ENCODE measurements around a stretch of chr15.

- PRO-cap, result no peak
Measured at GRCh38 chr15:91965802-91966517, 112.5 kb downstream of the SLCO3A1 start.

DNA sequence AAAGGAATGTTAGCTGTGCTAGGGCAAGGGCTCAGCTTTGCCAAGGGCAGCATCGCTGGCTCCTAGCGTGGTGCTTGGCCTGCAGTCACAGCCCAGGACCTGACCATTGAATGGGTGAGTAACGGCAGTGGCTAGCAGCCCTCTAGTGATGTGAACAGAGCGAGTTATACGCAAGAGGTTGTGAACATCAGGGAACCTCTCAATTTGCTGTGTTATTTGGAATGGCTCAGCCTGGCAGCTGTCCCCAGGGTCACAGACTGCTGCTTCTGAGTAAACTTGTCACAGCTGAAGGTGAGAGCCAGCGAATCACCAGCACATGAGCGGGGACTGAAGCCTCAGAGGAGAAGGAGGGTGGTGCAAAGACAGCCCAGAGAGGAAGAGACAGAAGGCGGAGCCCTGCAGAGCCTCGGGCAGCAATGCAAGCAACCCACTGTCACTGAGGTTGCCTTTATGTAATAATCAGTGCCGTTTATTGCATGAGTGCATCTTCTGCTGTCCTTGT is 158.2 kb downstream of the SLCO3A1 start:
- PRO-cap, result no peak

- PRO-cap, result no peak
Measured at GRCh38 chr15:92088630-92089018, 235.1 kb downstream of the SLCO3A1 start.

DNA sequence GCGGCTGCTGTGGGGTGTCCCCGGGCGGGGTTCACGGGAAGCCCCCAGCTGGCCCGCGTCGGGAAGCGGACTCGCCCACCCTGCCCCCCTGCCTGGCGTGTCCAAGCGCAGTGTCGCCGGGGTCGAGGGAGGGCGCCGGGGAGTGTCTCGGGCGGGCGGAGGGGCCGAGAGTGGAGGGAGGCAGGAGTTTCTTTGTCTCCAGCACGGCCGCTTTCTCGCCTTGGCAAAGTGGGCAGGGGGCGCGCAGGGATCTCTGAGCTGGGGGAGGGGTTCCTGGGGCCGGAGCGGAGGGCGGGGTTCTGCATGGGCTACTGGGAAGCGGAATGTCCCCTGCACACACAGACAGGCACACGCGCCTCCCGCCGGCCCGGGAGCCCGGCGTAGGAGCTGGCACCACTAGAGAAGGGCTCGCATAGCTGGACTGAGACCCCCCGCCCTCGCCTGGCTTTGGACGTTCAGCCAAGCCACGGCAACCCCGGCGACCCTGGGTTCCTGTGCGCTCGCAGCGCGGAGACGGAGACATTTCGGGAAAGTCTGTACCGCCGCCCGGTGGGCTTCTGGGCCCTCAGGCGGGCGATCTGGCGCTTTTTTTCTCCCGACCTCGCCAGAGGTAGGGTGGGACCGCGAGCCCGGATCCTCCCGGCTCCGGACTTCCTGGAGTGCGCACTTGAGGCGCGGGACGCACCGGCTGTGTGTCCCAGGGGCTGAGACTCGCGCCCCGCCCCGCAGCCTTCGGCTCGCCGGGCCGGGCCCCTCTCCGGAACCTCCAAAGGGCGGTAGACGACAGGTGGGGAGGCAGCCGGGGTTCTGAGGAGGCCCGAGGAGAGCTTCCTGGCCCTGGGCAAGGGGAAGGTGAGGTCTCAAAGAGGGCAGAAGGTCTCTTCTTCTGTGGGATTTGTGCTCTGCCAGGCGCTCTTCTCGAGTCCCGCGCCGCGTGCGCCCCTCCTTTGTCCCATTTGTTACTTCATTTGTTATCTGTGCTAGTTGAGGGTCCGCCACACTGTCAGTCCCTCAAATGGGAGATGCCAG is 986 bp downstream of the ST8SIA2 start:
- PRO-cap, result no peak

DNA sequence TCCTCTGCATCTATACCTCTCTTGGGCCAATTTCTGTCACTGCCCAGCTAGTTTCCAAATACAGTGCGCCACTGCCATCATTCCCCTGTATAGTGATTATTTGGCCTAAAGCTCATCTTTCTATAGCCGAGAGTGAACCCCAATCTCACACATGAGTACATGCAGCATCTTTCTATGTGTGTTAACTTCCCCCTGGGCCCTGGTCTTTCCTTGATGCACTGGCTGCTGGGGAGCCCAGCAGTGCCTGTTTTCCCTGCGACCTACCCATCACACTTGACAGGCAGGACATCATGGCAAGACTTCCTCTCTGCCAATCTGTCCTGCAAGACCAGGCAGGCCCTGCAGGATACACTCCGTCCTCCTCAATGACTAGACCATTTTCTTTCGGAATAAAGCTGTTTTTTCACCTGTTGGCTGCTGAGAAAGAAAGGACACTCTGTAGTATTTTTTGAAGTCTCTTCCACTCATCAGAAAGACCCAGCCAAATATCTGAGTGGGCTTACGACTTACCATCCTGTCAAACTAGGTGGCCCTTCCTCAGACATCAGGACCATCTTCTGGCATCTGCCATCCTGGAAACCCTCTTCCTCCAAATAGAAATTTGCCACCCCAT is 47.5 kb downstream of the FAM174B start:
- PRO-cap, result no peak

DNA sequence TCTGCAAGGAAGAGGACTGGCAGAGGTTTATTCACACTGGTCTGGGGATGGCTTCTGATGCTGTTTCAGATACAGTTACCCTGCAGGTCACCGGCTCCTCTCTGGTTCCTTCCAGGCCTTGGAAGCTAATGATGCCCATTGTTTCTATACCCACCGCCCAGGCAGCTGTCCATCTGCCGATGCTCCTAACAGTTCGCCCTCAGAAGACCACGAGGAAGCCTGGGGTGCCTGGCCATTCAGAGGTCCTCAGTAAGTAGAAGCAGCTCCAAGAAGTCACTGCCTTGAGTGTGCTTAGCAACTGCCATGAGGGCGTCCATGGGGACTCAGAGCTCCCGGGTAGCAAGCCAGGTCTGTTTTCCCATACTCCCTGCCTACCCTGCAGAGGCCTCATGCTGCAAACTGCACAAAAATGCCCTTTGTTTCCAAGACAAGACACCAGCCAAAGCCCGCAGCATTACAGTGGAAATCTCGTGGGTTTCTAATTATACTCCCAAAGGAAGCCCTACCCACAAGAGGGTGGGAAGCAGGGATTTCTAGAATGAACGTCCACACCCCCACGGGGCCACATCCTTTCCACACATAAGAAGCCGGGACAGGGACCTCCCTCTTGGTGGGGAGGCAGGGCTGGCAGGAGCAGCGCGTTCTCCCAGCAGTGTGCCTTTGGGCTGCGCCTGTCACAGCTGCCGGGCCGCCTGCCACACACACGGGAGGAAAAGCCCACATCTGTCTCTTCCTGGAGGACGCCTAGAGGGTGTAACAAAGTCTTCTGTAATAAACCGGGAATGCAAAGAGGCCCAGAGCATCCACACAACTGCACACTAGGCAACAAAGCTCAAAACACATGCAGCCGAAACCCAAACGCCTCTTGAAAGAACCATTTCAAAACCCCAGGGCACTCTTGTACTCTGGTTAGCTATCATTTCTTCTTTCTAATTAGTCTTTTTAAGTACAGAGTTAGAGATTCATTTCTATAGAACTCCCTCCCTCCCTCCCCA is 31.1 kb downstream of the FAM174B start:
- PRO-cap, result no peak

DNA sequence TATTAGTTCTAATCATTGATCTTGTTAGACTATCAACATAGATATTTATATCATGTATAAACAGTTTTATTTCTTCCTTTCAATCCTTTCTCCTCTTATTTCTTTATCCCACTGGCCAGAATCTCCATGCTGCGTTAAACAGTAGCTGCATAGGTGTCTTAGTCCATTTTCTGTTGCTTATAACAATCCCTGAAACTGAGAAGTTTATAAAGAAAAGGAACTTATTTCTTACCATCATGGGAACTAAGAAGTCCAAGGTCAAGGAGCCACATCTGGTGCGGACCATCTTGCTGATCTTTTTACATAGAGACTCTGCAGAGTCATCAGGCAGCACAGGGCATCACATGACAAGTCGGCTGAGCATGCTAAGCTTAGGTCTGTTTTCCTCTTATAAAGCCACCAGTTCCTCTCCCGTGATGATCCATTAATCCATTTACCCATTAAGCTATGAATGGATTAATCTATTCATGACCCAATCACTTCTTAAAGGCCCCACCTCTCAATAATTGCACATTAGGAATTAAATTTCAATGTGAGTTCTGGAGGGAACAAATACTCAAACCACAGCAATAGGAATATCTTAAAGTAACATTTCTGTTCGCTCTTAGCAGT is 22.4 kb upstream of the FAM174B start:
- PRO-cap, result no peak

GRCh38 chr15:92832817-92833574 is 67.1 kb upstream of the CHD2 start:
- PRO-cap, result no peak

DNA sequence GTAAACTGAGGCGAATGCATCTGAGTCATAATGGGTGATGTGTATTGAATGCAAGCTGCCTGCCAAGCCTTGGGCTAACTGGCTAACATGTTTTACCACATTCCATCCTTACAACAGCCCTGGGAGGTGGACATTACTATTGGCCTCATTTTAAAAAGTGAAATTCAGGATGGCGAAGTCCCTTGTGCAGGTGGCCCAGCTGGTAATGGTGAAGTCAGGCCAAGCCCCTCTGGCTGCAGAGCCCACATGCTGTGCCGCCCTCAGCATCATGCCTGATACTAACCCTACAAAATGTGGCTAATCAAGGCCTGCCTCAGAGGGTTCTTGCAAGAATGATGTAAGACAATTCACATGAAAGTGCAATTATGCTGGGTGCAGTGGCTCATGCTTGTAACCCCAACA is 59.9 kb upstream of the CHD2 start:
- PRO-cap, result no peak

DNA sequence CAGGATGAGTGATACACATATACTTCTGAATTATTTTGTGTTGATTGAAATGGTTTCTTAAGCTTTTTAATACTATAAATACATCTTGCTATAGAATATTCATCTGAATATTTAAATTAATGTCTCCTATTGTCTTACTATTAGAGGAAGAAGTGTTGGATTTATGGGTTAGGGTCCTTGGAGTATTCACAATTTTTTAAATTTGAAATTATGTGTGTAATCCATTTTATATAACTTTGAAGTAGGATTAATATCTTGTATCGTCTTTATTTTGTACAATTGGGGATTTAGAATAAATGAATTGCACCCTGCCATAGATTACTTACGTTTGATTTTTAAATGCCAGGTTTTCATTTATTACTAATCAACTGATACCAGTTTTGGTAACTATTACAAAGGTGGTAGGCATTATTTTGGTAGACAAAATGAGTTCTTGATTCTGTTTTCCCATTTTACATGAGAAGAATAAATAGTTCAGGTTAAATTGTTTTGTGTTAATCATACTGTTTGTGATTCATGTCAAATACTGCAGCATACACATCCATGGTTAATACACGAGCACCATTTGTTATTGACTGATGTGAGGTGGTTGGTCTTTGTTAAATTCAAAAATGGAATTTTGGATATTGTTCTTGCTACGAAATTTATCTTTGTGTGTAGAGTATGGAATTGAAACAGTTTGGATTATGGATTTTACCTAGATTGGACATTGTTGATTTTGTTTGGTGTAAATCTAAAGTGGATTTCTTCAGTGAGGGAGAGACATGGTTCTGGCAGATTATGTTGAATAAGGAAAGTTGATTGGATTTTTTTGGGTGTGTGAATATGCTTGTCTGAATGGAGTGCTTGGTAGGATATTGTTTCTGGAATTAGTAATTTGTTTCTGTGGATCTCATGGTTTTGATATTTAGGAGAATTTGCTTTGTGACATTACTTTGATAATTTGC is 1.4 kb upstream of the CHD2 start:
- PRO-cap, result no peak

DNA sequence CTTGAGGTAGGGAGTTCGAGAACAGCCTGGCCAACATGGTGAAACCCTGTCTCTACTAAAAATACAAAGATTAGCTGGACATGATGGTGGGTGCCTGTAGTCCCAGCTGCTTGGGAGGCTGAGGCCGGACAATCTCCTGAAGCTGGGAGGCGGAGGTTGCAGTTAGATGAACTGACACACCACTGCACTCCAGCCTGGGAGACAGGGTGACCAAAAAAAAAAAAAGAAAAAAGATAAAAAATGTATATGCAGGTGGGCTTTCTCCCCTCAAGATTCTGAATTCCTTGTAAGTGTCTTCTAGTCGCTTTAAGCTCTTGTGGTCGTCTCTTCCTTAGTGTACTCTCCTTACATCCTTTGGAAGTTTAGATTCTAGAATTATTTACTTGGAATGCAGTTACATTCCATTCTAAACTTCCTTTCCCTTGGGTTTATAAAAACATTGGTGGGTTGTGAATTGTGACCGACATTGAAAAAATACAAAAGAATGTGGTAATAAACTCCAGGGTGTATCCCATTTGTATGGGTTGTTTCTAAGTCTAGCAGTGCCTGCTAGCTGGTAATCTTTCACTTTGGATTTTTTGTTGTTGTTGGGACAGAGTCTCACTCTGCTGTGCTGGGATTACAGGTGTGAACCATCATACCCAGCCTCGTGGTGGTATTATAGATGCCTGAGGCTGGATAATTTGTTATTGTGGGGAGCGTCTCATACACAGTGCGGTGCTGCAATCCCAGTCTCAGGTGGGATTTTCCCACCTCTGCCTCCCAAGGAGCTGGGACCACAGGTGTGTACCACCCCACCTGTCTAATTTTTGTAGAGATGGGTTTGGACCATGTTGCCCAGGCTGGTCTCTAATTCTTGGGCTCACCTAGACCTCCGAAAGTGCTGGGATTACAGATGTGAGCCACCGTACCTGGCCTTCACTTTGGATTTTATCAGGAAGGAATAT is 9.0 kb downstream of the CHD2 start:
- PRO-cap, result no peak

DNA sequence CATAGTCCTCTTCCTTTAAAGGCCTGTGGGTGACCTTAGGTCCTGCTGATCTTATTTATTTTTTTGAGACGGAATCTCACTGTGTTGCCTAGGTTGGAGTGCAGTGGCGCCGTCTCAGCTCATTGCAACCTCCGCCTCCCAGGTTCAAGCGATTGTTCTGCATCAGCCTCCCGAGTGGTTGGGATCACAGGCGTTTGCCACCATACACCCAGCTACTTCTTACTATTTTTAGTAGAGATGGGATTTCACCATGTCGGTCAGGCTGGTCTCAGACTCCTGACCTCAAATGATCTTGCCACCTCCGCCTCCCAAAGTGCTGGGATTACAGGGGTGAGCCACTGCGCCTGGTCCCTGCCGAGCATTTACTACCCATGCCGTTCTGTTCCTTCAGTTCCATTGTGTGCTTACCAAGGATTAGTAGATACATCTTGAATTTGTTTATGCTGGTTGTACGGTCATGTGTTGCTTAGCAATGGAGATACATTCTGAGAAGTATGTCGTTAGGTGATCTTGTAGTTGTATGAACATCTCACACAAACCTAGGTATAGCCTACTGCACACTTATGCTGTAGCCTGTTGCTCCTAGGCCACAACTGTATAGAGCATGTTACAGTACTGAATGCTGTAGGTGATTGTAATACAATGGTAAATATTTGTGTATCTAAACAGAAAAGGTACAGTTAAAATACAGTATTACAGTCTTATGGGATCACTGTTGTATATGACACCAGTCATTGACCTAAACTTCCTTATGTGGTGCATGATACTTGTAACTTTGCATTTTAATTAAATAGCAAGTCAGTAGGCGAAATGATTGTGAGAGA is 10.4 kb downstream of the CHD2 start:
- PRO-cap, result no peak

GRCh38 chr15:92974403-92975282 is 74.5 kb downstream of the CHD2 start:
- PRO-cap, result no peak

DNA sequence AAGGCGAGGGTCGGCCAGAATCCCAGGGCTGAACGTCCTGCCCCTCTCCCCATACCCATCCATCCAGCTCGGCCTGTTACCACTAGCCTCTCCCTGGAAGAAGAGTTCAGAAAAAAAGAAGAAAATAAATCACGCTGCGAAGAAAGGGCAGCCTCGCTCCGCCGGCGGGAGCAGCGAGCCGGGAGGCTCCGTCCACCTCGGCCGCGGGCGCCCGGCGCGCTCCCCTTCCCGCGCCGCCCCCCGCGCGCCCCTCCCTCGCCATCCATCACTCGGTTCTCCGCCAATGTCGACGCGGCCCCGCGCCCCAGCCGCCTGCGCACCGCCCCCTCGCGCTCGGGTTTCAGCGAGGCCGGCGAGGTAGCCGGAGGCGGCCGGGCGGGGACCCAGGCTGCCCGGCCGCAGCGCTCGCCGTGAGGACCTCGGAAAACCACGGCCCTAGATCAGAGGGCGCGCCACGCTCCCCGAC is 16.0 kb downstream of the RGMA start:
- PRO-cap, result bidirectional peak, plus-strand start at position 346 of the sequence, minus-strand start at position 222 of the sequence

DNA sequence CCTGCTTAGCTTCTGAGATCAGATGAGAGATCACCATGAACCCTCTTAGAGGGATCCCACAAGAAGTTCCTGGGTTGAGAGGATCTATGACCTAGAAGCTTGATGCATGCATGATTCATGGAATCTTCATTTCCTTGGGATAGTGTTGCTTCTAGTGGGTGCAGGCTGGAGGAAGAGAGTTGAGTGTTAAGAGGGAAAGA is 331.2 kb upstream of the RGMA start:
- PRO-cap, result no peak

DNA sequence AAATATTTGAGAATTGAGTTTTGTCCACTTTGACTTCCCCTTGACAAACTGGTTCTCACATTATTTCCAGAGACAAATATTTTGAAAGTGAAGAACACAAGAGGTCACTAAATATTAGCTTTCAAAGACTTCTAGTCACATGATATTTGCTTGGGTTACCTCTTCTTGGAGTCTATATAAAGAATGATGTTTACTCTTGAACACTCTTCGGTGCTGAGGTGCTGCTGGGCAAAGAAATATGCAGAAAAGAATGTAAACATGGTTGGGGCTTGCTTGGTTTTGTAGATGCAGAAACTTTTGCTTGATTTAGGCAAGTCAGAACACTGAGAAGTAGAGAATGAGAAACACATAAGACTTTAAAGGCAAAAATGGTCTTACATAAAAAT is 120.6 kb upstream of the MCTP2 start:
- PRO-cap, result no peak

DNA sequence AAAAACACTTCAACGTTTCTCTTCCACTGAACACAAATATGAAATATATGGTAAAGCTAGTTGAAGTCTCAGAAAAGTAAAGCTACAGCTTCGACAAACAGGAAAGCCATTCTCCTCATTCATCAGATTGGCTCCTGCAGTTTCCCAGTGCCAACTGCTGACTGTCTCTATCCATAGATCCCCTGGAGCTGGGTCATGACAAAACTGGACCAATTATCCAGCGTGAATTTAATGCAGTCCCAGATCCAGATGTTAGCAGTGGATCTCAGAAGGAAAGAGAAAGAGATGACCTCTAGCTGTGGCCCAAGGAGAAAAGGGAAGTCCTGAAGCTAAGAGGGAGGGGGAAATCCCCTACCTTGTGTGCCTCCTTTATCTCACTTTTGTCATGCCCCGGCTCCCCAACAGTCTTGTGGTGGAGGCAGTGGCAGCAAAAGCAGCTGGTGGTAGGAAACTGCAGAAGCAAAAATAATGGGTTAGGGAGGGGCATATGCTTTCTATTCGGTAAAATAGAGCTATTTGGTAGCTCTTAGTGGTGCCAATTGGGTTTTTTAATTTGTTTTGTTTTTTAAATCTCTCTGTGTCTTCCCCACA is 56.3 kb downstream of the MCTP2 start:
- PRO-cap, result no peak

- PRO-cap, result no peak
Measured at GRCh38 chr15:95662713-95663005, 667.8 kb upstream of the NR2F2 start.

- PRO-cap, result no peak
Measured at GRCh38 chr15:95936882-95937587, 393.5 kb upstream of the NR2F2 start.

DNA sequence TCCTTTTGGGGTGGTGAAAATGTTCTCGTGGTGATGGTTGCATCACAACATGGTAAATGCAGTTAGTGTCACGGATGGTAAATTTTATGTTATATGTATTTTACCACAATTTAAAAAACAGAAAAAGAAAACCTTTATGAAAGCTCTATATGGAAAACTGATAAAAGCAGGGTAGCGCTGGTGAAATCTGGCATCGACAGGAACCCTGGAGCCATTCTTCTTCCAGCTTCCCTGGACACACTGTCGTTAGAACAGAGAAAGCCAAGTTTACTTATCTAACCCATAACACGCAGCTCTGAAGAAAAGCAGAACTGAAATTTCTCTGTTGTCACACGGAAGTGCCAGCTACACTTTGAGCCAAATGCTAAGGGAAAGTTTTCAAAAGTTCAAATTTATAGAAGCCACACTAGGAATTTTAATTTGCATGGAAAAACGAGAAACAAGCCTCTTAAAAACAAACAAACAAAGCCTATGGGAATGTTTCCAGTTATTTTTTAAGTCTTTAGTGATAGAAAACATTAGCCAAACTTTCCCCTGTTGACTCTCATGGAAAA is 287.6 kb upstream of the NR2F2 start:
- PRO-cap, result no peak

Data from mesenteric fat pad (tissue), 1 donor.